Mesenchymal stem cell of the bone marrow (primary cell): ENCODE measurements around a stretch of chr9.

DNA sequence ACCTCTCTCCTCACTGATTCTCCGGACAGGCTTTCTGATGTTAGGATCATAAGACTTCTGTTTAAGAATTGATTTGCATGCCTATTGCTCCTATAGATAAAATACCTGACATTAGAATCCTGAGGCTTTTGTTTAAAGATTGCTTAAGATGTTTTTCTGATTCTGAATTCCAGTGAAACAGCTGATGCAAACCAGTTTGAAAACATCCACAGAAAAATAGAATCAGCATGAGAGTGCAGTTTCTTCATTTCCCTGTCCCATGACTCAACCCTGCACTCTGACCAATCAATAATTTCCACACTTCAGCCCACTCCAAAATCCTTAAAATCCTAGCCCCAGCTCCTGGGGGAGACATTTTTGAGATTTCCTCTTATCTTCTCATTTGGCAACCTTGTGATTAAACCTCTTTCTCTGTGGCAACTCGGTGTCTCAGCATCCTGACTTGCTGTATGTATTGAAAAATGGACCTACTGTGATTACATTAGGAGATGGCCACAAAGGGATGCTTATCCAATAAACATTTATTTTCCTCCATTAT lies 310.4 kb downstream of the DIRAS2 start:
- CAGE, long polyA plus RNA = no peak

DNA sequence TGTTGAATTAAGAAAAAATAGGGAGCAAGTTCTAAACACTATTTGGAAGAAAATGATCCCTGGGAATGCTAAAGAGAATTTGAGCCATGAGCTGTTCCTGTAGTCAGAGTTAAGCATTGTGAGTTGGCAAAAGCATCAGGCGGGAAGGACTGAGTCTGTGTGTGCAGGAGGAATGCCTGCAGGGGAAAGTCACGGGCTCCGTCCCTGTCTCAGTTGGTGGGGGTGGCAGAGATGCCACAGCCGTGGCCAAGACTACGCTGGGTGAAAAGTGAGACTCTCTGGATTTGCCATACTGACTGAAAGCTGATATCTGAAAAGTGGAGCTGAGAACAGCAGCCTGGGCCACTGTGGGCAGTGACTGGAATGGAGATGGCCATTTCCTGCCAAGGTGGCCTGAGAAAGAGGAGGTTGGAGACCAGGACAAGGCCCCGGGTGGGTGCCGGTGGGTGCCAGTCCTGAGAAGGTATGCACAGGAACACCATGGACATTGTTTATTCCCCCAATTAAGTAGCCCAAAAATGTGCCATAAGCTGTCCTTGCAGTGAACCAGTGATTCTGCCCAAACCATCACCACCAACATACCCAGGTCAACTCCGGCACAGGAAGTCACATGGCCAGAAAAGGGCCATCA lies 37.2 kb downstream of the SYK start:
- CAGE, long polyA plus RNA = no peak

DNA sequence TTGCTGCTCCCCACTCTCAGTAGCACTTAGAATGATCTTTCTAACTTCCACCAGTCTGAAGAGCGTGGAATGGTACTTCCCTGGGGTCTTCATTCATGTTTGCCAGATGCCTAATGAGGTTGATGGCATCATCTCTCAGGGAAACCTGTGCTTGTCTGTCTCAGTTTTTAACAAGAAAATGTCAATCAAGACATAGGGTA lies 58.0 kb downstream of the SYK start:
- CAGE, long polyA plus RNA = no peak

GRCh38 chr9:90889986-90890688 lies 88.5 kb downstream of the SYK start:
- CAGE, long polyA plus RNA = no peak

- CAGE, long polyA plus RNA = no peak
Measured at GRCh38 chr9:90964947-90965702, 163.5 kb downstream of the SYK start.

- CAGE, long polyA plus RNA = no peak
Measured at GRCh38 chr9:91150720-91151599, 210.8 kb downstream of the AUH start.

DNA sequence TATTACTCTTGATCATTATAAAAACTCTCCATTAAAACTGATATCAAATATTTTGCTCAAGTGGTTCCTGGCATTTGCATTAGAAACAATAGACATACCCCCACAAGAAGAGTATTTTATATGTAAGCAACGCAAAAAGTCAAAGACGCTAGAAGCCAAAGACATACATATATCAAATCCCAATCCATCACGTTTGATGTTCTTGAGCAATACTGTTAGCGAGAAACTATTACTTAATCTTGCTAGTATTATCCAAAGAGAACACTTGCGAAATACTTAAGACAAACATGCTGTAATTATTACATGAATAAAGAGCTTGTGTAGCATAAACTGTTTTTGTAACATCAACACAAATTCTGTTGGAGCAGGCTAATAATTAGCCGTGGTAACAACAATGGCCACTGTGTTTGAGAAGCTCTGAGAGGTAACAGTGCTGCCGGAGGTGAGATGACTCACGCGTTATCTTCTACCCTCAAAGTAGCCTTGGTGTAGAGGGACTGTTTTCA lies 164.0 kb downstream of the AUH start:
- CAGE, long polyA plus RNA = no peak

DNA sequence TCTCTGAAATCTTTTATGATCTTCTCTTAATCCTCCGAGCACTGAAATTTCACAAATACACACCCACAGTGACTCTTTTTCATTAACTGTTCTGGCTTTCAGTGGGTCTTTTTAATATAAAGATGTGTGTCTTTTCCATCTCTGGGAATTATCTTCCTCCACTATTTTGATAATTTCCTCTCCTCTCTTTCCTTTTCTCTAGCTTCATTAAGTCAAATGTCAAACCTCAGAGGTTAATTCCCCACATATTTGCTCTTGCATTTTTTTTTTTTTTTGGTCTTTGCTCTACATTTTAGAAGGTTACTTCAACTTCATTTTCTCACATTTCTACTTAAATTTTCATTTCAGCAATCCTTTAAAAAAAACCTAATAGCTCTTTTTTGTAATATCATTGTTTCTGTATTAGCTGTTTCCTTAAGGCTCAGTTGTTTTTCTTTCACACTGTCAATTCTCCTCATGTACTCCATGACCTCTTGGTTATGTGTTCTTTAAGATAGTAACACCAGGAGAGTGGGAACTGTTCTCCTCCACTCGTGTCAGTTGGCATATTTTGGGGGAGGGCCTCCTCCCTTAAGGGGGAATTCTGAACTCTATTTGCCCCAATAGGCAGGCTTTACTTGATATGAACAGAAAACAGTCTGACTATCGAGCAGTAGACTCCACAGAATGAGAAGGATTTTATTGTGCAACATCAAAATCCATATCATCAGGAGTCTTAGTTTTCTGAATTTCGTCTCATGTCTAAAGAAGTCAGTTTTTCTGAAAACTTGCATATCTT lies 96.5 kb downstream of the AUH start:
- CAGE, long polyA plus RNA = no peak

- CAGE, long polyA plus RNA = no peak
Measured at GRCh38 chr9:91403044-91403924, 20.3 kb downstream of the NFIL3 start.

DNA sequence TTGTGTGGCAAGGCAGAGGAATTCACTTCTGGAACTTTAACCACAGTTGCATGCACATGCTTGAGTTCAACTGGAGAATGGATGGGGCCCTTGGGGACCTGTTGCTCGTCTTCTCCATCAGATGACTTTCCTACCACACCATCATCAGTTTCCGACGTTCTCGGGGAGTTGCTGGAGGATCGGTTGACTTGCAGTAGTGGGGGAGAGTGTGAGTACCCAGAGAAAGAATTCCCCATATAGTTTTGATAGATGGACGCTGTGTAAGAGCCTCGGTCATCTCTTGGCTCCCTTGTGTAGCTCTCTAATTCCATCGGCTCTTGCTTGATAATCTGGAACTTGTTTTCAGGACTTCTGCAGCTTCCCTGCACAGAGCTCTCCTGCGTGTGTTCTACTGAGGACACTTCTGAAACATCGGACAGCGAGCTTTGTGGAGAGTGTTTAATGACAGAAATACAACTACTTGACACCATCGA lies 13.8 kb downstream of the NFIL3 start:
- CAGE, long polyA plus RNA = no peak

GRCh38 chr9:91420625-91421230 lies 2.9 kb downstream of the NFIL3 start:
- CAGE, long polyA plus RNA = no peak

- CAGE, long polyA plus RNA = no peak
Measured at GRCh38 chr9:91517608-91517816, 93.9 kb upstream of the NFIL3 start.

- CAGE, long polyA plus RNA = no peak
Measured at GRCh38 chr9:91817776-91818344, 132.2 kb downstream of the ROR2 start.

GRCh38 chr9:91825036-91825517 lies 125.0 kb downstream of the ROR2 start:
- CAGE, long polyA plus RNA = no peak

- CAGE, long polyA plus RNA = no peak
Measured at GRCh38 chr9:91886016-91886850, 63.8 kb downstream of the ROR2 start.

DNA sequence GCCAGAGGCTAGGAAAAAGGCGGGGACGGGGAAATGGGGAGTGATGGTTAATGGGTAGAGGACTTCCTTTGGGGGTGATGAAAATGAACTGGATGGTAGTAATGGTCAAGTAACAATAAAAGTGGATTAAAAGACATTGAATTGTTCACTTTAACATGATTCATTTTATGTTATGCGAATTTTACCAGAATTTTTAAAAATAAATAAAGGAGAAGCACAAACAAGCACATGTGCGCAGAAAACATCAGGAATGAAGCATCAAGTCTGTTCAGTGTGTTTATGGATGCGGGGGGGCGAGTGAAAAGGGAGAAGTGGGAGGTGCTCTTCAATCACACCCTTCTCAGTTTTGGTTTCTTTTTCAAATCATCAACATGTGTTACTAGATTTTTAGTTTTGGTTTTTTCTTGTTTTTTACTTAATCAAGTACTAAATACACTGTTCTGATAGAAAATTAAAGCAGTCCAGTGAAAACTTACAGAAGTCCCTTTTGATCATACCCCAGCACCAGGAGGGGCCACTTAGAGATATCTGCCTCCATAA lies 16.1 kb downstream of the ROR2 start:
- CAGE, long polyA plus RNA = no peak

GRCh38 chr9:92031043-92031469 lies 81.0 kb upstream of the ROR2 start:
- CAGE, long polyA plus RNA = no peak

DNA sequence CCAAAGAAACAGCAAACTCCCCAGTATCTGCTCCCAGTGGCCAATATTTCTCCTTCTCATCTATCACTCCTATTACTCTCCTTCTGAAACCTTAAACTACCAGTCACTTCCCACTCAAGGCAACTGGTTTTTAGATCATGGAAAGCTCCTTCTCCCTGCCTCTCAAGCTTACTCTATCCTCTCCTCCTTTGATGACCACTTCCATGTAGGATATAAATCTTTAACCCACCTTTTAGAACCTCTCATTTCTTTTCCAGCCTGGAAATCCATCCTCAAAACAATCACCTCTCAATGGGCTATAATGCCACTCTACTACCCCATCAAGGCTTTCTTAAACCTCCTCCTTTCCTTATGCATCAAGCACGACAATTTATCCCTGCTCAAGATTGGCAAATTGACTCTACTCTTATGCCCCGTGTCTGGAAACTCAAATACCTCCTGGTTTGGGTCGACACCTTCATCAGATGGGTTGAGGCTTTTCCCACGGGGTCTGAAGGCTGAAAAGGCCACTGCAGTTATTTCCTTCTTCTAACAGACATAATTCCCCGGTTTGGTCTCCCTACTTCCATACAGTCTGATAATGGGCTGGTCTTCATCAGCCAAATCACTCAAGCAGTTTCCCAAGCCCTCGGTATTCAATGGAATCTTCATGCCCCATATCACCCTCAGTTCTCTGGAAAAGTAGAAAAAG lies 38.7 kb downstream of the SPTLC1 start:
- CAGE, long polyA plus RNA = no peak

GRCh38 chr9:92097803-92098564 lies 17.2 kb downstream of the SPTLC1 start:
- CAGE, long polyA plus RNA = no peak

DNA sequence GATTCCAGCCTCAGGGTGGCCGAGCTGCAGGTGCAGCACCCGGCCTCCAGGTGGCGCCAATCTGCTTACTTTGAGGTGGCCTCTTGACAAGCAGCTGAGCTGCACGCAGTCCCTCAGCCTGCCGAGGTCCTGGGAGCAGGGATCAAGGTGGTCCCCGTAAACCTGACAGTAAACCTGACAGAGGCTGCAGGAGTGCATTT lies 25.1 kb upstream of the SPTLC1 start:
- CAGE, long polyA plus RNA = no peak